ENCODE measurements around a stretch of chr9.

DNA sequence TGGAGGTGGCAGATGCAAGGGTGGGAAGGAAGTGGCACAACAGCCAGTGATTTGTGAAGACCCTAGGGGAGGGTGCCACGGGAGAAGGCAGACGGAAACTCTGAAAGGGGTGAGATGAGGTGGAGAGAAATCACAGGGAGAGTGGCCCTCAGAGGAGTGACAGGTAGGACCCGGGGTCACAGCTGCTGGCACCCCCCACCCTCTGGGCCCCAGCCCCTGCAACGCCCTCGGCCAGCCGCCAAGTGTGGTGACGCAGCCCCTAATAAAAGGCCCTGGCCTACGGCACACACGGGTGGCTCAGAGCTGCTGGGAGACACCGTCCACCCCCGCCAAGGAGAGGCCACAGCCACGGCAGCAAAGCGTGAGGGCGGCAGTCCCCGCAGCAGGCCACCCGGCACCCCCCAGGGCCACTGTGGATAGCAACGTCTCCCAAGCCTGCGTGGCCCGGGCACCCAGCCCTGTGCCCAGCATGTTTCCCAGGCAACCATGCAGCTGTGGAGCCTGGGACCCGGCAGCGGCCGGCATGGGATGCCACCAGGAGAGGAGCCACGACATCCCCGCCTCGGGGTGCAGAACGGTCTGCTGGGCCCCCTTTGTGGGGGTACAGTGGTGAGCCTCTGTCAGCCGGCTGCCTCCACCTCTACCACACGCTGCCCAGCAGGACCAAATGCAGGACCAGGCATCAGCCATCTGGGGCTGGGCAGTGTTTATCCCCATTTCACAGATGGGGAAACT lies 6.8 kb upstream of the CCDC187 start:
- PRO-cap: no peak

- PRO-cap: no peak
Observed at GRCh38 chr9:136311318-136311850, 7.5 kb upstream of the CCDC187 start.

- PRO-cap: no peak
Observed at GRCh38 chr9:136341273-136341698, 13.9 kb downstream of the GPSM1 start.

- PRO-cap: no peak
Observed at GRCh38 chr9:136343719-136344248, 16.4 kb downstream of the GPSM1 start.

- PRO-cap: no peak
Observed at GRCh38 chr9:136362175-136362836, 1.2 kb downstream of the DNLZ start.

DNA sequence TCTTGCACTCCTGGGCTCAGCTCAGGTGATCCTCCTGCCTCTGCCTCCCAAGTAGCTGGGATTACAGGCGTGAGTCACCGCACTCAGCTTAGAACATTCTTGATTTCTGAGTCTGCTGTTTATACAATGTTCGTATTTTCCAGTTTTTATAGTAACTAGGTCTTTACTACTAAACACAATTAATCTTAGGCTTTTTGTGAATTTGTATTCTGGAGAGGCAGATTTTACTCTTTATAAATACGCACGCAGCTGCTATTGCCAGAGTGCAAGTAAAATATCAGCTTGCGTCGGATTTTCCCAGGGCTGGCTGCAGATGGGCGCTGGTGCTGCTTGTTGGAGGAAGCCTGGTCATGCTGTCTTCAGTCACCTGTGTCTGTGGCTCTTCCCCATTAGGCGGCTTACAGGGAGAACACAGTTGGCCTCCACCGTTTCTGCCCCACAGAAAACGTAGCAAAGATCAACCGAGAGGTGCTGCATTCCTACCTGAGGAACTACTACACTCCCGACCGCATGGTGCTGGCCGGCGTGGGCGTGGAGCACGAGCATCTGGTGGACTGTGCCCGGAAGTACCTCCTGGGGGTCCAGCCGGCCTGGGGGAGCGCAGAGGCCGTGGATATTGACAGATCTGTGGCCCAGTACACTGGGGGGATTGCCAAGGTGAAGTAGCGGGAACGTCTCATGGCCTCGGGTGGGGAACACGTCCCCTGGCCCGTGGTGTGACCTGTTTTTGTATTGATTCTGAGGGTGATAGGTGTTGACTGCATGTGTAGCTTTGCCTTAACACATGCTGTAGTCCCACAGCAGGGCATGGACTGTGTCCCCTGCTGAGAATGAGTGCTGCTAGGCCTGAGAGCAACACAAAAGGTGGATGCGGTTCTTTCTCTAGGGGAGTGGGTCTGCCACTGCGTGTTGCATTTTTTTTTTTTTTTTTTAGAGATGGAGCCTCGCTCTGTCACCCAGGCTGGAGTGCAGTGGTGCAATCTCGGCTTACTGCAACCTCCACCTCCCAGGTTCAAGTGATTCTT lies 6.4 kb downstream of the PMPCA start:
- PRO-cap: no peak

DNA sequence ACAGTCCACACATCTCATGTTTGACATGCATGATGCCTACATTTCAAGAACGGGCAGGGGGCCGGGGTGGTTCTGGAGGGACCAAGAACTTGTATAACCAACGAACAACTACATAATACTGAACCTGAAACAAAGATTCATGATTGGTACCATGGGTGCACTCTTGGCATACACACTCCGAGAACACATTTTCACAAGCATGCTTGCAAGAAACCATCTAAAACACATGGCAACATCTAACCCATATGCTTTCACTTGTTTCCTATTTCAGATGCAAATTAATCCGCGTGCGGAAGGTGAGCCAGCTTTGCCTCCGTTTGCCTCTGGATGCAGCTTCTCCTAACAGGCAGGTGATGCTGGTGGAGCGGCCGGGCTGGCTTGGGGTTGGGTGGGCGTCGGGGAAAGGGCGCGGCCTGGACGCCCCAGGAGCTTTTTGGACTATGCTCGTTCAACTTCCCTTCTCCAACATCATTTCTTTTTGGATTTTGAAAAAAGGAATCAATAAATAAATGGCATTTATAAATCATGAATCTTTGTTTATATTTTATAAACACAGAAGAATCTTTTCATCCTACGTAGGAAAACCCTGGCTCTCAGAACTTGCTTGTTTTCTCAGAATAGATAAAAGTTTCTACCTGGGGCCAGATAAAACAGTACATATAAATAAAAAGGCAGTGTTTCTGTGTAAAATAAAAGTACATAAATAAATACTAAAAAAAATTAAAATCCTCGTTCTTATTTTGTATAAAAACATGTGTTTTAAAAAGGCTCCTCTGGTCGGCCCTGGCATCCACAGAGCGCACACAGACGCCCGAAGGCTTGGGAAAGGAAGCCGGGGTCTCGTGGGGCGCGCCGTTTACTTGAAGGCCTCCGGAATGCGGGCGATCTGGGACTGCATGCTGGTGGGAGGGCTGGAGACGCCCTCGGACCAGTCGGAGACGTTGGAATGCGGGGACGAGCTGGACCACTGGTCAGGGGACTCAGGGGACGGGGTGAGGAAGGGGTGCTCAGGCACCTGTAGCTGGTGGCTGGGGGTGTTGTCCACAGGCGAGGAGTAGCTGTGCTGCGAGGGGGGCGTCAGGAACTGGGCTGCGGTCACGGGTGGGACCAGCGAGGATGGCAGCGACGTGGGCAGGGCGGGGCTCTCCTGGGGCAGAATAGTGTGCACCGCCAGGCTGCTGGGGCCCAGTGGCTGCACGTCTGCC lies 12.8 kb upstream of the SEC16A start:
- PRO-cap: no peak

GRCh38 chr9:136501614-136502559 lies 19.0 kb upstream of the SEC16A start:
- PRO-cap: no peak

GRCh38 chr9:136523586-136524198 lies 22.2 kb downstream of the NOTCH1 start:
- PRO-cap: no peak

GRCh38 chr9:136540089-136540815 lies 5.6 kb downstream of the NOTCH1 start:
- PRO-cap: bidirectional peak, plus-strand start at chr9:136540529, minus-strand start at chr9:136540405

GRCh38 chr9:136548629-136548956 lies 2.7 kb upstream of the NOTCH1 start:
- PRO-cap: no peak

DNA sequence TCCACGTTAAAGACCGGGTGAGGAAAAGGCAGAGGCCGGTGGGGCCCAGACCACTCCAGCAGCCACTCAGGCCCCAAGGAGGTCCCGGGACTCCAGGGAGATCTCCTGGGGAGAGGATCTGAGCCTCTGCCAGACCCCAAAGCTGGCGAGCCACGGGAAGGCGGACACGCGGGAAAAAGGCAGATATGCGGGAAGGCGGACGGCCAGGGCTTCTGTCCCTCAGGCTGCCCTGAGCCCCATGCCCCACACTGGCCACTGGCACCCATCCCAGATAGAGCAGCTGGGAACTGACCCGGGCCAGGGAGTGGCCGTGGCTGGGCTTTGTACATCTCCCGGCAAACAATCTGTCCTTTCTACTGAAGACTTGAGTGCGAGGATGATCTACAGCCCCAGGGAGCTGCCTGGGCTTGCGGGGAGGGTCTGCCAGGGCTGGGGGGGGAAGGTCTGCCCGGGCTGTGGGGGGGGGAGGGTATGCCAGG lies 21.0 kb upstream of the NOTCH1 start:
- PRO-cap: no peak

- PRO-cap: no peak
Observed at GRCh38 chr9:136596401-136597066, 50.7 kb upstream of the NOTCH1 start.

DNA sequence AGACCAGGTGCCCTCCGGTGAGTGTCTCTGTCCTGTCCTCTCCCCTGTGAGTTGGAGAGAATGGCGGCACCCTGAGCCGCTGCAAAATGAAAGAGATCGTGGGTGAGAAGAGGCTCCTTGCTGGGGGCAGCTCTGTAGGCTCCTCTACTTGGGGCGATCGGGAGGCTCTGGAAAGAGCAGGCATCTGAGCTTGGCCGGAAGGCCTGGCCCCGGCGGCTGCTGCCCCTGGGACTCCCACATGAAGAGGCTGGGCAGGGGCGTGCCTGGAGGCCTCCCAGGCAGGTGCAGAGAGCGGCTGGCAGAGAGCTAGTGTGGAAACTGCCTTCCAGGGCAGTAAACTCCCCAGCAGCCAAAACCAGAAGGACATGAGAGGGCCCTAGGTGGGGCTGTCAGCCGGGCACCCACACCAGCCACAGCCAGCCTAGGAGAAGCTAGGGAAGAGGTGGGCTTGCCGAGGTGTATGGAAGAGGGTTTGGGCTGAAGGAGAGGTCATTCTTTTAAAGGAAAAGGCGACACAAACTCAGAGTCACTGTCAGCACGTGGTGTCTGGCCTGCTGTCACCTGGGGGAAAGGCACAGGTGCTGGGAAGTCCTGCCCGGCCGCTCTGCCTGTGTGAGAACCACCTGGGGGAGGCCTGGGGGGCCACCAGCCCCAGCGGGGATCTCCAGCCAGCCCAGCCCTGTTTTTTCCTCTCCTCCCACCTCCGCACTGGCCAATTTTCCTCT lies 44.9 kb upstream of the EGFL7 start:
- PRO-cap: no peak

DNA sequence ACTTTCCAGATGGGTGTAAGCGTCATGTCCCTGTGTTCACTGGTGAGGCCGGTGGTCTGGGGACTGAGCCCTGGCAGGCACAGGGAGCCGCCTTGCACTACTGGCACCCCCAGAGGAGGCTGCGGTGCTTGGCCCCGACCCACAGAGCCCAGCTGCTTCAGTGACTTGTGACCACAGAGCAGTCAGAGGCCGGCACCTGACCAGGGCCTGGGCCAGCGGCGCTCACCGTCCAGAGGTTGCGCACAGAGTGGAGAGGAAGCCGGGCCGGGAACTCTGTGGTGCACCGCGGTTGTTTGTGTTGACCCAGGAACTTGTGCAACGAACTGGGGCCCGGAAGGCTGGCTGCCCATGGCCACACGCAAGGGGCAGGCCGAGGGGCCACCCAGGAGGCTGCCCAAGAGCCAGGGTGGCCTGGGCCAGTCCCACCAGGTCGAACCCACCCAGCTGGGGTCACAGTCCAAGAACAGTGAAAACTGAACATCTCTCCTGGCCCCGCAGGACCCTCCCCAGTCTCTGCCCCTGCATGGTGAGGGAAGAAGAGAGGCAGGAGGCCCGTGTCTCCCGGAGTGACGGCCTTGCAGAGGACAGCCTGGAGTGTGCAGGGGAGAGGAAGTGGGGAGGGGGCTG lies 42.9 kb upstream of the EGFL7 start:
- PRO-cap: no peak

GRCh38 chr9:136623660-136624671 lies 38.8 kb upstream of the EGFL7 start:
- PRO-cap: no peak

- PRO-cap: bidirectional peak, plus-strand start at chr9:136645204, minus-strand start at chr9:136645104
Observed at GRCh38 chr9:136644804-136645306, 17.9 kb upstream of the EGFL7 start.

GRCh38 chr9:136646970-136647428 lies 15.7 kb upstream of the EGFL7 start:
- PRO-cap: no peak

GRCh38 chr9:136658057-136658987 lies 4.4 kb upstream of the EGFL7 start:
- PRO-cap: no peak

DNA sequence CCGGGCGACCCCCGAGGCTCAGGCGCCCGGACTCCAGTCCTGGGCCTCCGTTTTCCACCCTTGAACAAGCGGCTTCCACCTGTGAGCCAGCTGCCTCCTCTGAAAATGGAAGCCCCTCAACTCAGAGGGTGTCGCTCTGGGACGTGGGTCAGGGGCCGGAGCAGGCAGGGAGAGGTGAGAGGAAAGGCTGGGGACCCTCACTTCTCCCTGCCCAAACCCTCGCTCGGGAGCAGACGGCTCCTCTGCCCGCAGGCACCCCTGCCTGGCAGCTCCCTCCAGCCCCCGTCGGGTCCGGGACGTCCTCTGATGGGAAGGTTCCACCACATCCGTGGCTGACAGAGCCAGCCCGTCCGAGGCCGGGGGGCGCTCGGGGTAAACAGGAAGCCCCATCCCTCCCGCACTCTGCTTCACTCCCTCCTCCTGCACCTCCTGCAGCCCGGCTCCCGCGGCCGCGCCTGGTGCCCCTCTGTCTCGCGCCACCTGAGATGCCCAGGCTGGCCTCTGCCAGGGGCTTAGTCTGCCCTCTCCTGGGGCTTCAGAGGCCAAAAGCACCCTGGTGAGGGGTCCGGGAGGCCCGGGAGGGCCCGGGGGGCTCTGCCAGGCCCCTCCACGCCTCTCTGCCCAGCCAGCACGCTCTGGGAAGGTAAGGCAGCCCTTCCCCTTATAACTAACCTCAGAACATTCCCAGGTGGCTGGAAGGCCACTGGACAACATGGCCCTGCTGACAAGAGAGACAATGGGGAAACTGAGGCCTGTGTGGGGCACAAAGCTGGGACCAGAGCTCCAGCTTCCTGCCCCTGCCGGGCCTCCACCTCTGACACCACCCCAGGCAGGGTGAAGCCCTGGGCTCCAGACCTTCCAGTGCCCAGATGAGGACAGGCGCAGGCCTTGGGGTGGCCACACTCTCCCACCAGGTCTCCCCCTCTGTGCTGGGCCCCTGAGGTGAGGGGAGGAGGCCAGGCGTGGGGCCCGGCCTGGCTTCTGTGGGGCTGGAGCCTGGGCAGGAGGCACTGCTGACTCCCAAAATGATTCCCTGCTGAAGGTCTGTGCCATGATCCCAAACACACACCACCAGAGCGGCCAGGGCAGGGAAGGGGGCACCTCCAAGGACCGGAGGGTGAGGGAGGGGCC lies 3.4 kb upstream of the EGFL7 start:
- PRO-cap: no peak